Camera-type eye (tissue), 1 donor: ENCODE measurements around the genes MBD3L2, ZNF557 and FBN3.

GRCh38 chr19:7048981-7049520 lies at the start of gene MBD3L2:
MBD3L2 (plus strand) TSS chr19:7049321.
- RAMPAGE, long total RNA, result no peak

GRCh38 chr19:7069059-7069808 lies at the start of gene ZNF557:
ZNF557 (plus strand) TSS chr19:7069703.
- RAMPAGE, long total RNA, result no peak

GRCh38 chr19:7115996-7116713 lies 46.7 kb downstream of the ZNF557 start:
- RAMPAGE, long total RNA, result no peak

GRCh38 chr19:7116714-7117615 lies 47.5 kb downstream of the ZNF557 start:
- RAMPAGE, long total RNA, result no peak

DNA sequence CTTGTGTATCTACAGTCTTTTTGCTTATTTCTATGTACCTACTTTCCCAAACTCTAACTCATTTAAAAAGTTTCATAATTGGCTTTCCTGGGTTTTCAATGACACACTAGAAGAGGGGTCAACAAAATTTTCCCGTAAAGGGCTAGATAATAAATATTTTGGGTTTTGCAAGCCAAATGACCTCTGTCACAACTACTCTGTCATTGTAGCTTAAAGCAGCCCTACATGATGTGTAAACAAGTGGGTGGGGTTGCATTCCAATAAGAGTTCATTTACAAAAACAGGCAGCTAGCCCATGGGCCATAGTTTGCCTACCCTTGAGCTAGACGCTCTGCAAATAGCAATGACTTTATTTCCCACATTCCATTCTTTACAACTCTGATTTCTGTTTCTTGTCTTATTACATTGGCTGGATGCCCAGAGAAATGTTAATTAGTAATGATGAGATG lies 75.9 kb downstream of the ZNF557 start:
- RAMPAGE, long total RNA, result no peak

- RAMPAGE, long total RNA, result no peak
Measured at GRCh38 chr19:7159406-7160025, 90.0 kb downstream of the ZNF557 start.

GRCh38 chr19:7197078-7197713 lies 97.0 kb downstream of the INSR start:
- RAMPAGE, long total RNA, result no peak

DNA sequence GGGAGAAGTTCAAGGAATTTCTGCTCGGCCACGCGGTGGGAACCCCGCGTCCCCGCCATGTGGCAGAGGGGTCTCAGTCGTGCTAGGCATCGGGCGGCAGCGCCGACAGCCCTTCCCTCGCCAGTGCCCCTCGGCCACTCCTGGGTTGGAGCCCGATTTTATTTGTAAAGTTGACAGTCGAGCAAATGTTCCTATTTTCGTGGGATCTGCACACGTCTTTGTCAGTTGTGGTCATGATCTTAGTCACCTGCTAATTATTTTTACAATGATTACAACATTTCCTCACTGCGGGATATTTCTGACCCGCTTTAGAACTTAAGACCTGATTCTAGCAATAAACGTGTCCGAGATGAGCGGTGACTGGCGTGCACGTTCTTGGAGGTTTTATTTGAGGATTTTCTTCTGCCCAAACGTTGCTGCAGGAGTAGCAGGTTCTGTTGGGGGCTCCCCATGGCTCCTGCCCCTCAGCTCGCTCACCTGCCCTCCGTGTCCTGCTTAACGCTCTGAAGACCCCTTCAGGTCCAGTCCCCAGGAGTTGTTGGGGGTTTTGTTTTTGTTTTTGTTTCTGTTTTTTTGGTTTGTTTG lies 16.6 kb downstream of the PEX11G start:
- RAMPAGE, long total RNA, result no peak

- RAMPAGE, long total RNA, result start-site peak on the plus strand at chr19:7516202-7517084, 7 reads
Measured at GRCh38 chr19:7516548-7516878, 610 bp downstream of the ZNF358 start.

DNA sequence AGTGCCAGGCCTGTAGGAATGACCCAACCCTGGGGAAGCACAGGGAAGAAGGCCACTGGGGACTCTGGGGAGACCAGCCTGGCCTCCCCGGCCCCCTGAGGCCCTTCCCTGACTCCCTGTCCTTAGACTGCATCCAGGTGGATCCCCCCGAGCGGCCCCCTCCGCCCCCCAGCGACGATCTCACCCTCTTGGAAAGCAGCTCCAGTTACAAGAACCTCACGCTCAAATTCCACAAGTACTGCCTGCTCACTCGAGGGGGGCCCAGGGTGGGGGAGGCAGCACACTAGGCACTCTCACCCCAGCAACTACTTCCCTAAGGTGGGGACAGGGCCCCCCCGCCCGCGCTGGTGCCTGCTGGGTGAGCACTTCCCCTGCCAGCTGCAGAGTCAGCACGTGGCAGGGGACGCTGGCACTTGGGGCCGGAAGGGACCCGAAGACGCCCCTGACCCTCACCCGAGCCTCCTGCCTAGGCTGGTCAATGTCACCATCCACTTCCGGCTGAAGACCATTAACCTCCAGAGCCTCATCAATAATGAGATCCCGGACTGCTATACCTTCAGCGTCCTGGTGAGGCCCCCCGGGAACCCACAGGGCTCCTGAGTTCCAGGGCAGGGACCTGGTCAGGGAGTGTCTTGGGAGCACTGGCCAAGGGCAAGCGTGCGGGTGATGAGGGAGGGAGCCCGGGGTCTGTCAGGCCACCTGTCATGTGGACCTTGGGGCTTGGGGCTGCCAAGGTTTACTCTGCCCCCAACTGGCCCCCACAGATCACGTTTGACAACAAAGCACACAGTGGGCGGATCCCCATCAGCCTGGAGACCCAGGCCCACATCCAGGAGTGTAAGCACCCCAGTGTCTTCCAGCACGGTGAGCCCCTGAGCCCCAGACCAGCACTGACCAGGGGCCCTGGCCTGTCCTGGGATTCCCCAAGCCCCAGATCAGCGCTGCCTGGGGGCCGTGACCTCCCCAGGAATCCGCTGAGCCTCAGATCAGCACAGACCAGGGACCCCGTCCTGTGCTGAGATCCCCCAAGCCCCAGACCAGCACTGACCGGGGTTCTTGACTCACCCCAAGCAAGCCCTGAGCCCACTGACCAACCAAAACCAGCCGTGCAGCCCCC lies 5.3 kb downstream of the MCOLN1 start:
- RAMPAGE, long total RNA, result no peak

DNA sequence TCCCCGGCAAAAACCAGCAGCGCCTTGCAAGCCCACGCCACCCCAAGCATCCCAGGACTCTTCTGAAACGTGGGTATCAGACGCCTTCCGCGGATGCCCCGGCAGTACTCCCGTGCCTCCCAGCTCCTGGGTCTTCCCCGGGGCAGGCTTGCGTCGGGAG lies 803 bp upstream of the PNPLA6 start:
- RAMPAGE, long total RNA, result no peak

DNA sequence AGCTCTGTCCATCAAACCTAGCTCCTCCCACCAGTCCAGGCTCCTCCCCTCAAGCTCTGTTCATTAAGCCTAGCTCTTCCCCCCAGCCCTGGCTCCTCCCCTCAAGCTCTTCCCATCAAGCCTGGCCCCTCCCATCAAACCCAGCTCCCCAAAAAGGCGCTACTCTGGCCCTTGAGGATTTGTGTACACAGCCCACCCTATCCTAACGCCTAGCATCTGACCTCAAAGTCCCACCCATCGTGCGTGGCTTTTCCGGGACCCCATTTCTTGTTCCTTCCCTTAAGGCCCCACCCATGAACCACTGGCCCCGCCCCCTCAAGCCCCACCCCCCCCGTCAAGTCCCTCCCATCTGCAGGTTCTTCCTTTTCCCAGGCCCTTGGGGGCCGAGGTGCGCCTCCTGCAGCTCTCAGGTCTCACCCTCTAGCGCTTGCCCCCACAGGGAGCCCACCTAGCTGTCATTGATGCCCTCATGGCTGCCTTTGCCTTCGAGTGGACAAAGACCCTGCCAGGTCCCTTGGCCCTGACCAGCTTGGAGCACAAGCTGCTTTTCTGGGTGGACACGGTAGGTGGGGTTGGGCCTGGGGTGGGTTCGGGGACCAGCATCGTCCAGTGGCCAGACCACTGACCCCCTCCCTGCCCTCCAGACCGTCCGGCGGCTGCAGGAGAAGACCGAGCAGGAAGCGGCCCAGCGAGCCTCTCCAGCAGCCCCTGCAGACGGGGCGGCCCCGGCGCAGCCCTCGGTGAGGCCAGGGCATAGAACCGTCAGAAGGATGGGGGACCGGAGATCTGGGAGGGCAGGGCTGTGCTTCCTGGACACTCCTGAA lies 10.4 kb downstream of the CAMSAP3 start:
- RAMPAGE, long total RNA, result no peak

- RAMPAGE, long total RNA, result no peak
Measured at GRCh38 chr19:7612005-7612312, 16.3 kb downstream of the CAMSAP3 start.

GRCh38 chr19:7788289-7788458 lies 25.1 kb downstream of the CLEC4M start:
- RAMPAGE, long total RNA, result no peak

- RAMPAGE, long total RNA, result no peak
Measured at GRCh38 chr19:7916054-7917167, 1.8 kb downstream of the TGFBR3L start.

GRCh38 chr19:7980896-7981344 lies 24.5 kb downstream of the ELAVL1 start:
- RAMPAGE, long total RNA, result no peak

GRCh38 chr19:8148477-8148924 lies 891 bp downstream of the FBN3 start:
- RAMPAGE, long total RNA, result no peak

GRCh38 chr19:8148925-8150267 lies at the start of gene FBN3:
FBN3 (minus strand) TSS chr19:8149592.
- RAMPAGE, long total RNA, result no peak

DNA sequence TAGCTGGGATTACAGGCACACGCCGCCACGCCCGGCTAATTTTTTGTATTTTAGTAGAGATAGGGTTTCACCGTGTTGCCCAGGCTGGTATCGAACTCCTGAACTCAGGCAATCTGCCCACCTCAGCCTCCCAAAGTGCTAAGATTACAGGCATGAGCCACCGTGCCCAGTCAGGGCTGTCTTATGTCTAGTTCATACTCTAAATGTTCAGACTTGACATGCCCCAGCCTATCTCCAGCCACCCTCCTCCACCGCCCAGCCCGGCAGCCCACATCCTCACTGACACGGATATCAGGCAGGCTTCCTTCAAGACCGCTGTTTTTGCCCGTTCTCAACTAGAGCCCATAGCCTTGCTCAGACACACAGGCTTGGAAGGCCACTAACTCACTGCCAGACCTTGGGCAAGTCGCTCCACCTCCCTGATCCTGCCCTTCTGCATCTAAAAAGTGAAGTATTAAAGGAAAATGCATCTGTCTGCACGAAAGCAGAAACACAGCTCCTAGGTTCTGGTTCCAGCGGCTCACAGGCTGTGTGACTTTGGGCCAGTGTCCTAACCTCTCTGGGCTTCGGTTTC lies 14.7 kb upstream of the CERS4 start:
- RAMPAGE, long total RNA, result no peak

DNA sequence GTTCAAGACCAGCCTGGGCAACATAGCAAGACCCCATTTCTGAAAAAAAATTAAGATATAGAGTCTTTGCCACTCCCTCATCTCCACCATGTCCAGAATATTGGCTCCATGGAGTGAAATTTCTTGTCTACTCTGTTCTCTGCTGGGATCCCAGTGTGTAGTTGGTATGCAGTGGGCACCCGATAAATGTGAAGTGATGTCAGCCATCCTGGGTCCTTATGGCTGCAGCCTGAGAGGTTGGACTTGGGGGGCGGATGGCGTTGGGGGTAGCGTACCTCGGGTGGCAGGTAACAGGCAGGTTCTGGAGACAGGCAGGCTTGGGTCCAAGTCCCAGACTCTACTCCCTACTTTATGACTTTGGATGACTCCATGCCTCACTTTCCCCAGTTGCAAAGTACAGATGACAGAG lies 7.4 kb downstream of the CERS4 start:
- RAMPAGE, long total RNA, result no peak